Esophagus squamous epithelium (tissue), 4 donors: ENCODE measurements around the gene F3.

DNA sequence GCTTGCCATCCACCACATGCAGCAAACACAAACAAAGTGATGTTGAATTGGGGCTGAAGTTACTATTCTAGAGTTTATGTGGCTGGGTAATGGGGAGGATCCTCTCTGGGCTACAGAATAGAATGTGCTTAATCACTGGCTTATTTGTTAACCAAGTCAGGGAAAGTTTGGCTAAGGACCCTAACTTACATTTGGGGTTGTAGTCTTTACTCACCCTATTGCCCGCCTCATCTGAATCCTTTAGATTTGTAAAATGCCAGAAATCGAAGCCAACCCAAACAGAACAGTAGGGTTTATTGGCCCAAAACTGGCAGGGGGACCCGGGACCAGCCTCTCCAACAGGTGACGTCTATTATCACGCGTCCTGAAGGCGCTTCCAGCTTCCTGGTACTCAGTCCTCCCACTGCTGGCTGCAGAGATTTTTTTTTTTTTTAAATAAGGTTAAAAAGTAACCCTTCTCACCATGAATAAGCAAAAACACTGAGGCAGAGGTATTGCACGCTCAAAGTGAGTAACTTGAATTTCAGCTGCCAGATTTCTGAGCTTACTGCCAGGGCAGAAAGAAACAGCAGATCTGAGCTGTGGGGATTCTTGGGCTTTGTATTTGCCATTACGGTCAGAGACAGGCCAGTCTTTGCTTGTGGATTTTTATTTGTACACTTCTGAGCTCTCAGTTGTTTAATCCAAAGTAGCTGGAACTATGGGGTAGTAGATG lies 54.3 kb upstream of the GCLM start:
- PRO-cap = bidirectional peak, plus-strand start at position 474 of the sequence, minus-strand start at position 408 of the sequence
- RAMPAGE, long total RNA, 4 experiments = no peak in any of the 4 experiments

DNA sequence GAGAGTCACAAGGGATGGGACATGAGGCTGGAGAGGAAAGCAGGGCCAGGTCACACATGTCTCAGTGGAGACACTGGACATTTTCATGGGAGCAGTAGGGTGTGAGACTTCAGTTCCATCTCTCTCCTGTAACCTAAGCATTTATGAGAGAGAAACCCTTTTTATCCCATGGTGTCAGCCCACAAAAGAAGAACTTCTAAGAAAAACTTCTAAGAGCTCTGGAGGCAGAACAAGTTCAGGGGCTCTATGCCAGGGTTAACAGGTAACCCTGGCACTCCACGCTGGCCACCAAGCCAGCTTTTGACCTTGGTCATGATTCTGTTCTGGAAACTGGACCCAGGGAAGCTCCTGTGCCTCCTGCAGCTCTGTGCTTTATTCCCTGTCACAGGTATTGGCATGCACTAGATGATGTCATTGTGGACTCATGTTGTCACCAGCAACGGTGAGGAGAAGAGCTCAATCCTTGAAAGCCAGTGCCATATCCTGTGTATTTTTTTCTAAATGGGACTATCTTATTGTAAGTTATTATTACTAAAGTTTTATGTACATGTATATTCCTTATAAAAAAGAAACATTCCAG lies 56.6 kb upstream of the GCLM start:
- PRO-cap = unidirectional peak, minus-strand start at position 377 of the sequence
- RAMPAGE, long total RNA, 4 experiments = no peak in any of the 4 experiments

- PRO-cap = no peak
- RAMPAGE, long total RNA, 4 experiments = no peak in any of the 4 experiments
Observed at GRCh38 chr1:94017448-94017987, 103.4 kb downstream of the ABCA4 start.

GRCh38 chr1:94048204-94049226 lies 72.4 kb downstream of the ABCA4 start:
- PRO-cap = bidirectional peak, plus-strand start at chr1:94048696, minus-strand start at chr1:94048470
- RAMPAGE, long total RNA, 4 experiments = no peak in any of the 4 experiments

GRCh38 chr1:94209334-94209863 lies 28.0 kb downstream of the ARHGAP29 start:
- PRO-cap = no peak
- RAMPAGE, long total RNA, 4 experiments = no peak in any of the 4 experiments

GRCh38 chr1:94246339-94247054 lies 9.1 kb upstream of the ARHGAP29 start:
- PRO-cap = unidirectional peak, plus-strand start at chr1:94246657; unidirectional peak, plus-strand start at chr1:94246742; bidirectional peak, plus-strand start at chr1:94246962, minus-strand start at chr1:94246834
- RAMPAGE, long total RNA, 4 experiments = no peak in any of the 4 experiments

DNA sequence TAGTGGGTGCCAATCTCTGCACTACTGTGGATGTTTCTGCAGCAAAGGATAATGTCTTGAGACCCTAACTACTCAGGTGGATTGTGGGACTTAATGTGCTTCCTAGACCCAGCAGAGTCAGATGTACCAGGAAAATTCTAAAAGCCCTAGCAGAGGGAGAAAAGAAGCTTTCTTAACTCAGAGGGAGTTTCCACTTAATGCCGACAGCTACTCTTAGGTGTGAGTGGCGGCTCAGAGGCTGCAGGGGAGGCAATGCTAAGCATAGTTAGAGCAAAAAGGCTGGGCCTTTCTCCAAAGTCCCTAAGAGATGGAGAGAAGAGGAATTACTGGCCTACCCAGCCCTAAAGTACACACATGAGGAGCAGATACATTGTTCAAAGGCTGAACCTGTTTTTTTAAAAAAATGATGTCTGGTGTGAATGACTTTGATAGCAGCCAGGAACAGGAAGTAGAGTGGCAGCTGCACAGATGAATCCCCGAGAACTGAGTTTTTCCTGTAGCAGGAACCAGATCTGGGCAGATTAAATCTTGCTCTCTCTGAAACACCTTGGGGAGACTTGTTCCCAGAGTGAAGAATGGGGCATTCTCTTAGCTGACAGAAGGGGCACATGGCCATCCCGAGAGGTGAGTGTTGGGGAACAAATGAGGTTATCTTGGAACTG lies 33.4 kb upstream of the ABCD3 start:
- PRO-cap = no peak
- RAMPAGE, long total RNA, 4 experiments = no peak in any of the 4 experiments

DNA sequence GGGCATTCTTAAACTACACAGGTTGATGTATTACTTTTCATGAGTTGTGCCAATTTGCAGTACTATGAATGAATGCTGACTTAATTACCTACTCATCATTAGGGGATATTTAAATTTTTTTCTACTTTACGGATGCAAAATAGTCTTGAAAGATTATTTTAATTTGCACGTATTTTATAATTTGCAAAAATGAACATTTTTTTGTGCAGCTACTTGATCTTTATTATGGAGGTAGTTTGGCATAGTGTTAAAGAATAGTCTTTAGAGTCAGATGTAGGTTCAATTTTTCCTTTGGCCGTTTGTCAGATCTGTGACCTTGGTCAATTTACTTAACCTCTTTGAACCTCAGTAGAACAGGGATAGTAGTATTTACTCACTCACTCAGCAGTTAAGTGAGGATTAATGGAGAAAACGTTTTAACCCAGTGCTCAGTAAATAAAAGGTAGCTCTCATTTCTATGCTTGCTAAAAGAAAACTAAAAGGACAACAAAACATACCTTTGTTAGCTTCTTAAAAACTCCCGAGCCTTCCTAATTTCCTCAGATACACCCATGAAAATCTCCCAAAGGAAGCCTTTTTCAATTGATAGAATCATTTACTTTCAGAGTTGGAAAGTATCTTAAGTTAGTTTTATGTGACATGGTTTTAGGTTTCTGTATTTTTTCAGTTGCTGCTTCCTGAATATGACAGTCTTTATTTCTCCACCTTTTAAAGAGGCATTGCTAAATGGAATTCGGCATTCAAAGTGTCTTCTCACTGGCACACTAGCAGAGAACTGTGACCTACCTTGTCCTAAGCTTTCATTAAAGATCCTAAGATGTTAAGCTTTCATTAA lies 7.6 kb downstream of the ABCD3 start:
- PRO-cap = no peak
- RAMPAGE, long total RNA, 4 experiments = no peak in any of the 4 experiments

GRCh38 chr1:94532158-94532644 lies 9.4 kb downstream of the F3 start:
- PRO-cap = no peak
- RAMPAGE, long total RNA, 4 experiments = no peak in any of the 4 experiments

GRCh38 chr1:94541169-94542163 lies at the start of gene F3:
F3 (minus strand) TSS chr1:94541759.
- PRO-cap = bidirectional peak, plus-strand start at chr1:94541982, minus-strand start at chr1:94541816
- RAMPAGE, long total RNA, 4 experiments = start-site peak on the plus strand in 1 of 4 experiments, at chr1:94541969-94541991 at its widest, 16 reads per replicate; start-site peak on the minus strand in 4 of 4 experiments, at chr1:94541701-94541823 at its widest, 183 to 1,792 reads per replicate

GRCh38 chr1:94552049-94552773 lies 10.7 kb upstream of the F3 start:
- PRO-cap = bidirectional peak, plus-strand start at chr1:94552591, minus-strand start at chr1:94552481
- RAMPAGE, long total RNA, 4 experiments = no peak in any of the 4 experiments

- PRO-cap = unidirectional peak, plus-strand start at chr1:94793619
- RAMPAGE, long total RNA, 4 experiments = no peak in any of the 4 experiments
Observed at GRCh38 chr1:94792917-94793925, 26.9 kb upstream of the SLC44A3 start.

- PRO-cap = no peak
- RAMPAGE, long total RNA, 4 experiments = no peak in any of the 4 experiments
Observed at GRCh38 chr1:94803419-94804204, 16.5 kb upstream of the SLC44A3 start.

DNA sequence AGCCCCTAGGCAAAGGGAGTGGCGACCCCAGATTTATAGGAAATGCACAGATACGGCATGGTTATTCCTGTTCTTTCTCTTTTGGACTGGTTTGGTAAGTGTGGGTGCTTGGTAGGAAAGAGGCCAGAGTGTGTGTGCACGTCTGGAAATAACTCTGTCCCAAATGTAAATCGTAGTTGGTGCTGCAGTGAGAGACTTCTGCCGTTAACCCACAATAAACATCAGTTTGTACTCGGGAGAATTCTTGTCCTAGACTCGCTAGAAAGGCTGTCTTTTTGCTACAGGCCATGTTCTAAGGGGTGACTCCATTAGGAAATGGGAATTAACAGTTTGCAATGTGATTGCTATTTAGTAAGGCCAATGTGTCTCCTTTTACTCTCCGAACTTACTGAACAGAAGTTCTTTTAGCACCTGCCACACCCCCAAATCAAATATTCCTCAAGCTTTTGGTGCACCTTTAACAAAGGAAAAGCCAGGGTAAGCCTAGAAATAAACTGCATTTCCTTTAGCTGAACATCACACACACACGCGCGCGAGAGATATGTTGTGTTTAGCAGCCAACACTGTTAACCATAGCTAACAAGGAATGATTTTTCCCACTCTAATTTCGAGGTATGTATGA lies 917 bp downstream of the SLC44A3 start:
- PRO-cap = unidirectional peak, minus-strand start at position 88 of the sequence
- RAMPAGE, long total RNA, 4 experiments = no peak in any of the 4 experiments

DNA sequence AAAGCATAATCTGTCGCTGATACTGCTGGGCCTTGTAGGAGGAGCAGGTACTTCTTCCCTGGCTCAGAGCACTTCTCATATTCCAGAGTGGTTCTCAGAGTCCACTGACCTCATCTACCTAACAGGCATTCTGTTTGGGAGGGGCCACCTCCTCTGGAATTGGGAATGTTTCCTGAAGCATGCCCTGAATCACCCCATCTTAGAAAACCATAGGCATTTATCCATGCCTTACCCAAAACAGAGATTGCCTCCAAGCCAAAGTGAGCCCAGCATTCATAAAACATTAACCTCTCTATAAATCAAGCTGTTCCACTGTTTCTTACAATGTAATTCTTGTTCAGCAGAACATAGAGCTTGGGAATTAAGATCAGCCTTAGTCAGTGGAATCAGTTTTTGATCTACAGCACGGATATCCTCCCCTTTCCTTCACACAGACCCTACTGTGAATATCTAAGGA lies 35.2 kb downstream of the SLC44A3 start:
- PRO-cap = no peak
- RAMPAGE, long total RNA, 4 experiments = start-site peak on the minus strand in 1 of 4 experiments, centred at position 104 of the sequence, 6 reads per replicate

DNA sequence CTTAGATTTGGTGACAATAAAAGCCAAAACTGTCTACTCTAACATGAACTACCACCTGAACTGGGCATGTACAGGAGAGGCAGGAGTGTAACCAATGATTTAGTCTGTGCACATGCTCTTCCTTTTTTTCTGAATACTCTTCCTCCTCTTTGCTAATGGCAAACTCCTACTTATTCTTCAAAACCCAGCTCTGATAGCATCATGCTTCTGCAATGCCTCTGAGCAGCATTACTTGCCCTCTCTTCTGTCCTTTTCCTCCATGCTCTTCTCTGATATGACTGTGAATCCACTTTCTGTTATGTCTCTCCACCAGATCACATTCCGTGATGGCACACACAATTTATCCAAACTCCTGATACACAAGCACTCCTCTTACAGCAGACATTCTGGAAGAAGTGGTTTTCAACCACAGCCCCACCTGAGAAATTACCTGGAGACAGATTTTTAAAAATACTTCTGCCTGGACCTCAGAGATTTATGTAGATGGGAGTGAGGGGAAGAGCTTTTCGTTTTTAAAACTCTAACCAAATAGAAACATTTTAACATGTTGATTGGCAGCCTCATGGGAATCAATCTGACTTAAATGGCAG lies 31.3 kb downstream of the CNN3 start:
- PRO-cap = no peak
- RAMPAGE, long total RNA, 4 experiments = no peak in any of the 4 experiments

DNA sequence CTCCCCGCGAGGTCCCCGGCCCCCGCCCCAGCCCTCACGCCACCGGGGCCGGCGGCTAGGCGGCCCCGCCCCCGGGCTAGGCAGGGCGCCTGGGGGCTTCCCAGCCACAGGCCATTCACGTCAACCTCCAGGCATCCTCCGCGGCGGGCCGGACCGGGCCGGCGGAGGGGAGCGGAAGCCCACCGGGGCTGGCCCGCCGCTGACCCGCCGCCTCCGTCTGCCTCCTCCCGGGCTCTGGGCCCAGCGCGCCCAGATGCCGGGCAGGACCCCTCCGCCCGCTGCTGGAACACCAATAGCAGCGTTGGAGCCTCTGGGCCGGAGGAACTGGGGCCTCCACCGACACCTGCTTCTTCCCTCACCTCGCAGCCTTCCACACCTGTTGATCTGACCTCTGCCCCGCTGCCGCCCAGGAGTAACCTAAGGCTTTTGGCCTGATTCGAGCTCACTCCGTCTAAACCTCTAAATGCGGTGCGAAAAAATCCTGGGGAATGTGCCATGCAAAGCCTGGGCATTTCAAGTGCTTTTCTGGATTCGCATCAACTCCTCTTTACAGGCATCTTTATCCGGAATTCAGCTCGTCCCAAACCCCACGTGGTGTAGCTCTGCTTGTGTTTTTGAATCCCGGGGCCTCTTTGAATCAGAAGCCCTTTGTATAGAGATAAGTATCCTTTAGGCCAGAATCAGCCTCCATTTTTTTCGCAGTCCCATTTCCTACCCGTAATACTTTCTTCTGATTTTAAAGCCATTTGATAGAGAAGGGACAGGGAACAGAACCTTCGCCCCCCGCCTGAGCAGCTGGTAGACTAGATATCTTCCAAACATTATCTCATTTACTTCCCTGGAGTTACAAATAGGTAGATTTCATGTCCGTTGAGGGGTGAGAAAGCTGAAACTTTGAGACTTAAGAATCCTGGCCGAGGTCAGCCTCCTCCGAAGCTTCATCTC lies 645 bp upstream of the CNN3 start:
- PRO-cap = bidirectional peak, plus-strand start at position 114 of the sequence, minus-strand start outside the sequence; bidirectional peak, plus-strand start at position 252 of the sequence, minus-strand start at position 236 of the sequence
- RAMPAGE, long total RNA, 4 experiments = no peak in any of the 4 experiments

- PRO-cap = no peak
- RAMPAGE, long total RNA, 4 experiments = no peak in any of the 4 experiments
Observed at GRCh38 chr1:94973253-94973502, 46.3 kb upstream of the CNN3 start.

DNA sequence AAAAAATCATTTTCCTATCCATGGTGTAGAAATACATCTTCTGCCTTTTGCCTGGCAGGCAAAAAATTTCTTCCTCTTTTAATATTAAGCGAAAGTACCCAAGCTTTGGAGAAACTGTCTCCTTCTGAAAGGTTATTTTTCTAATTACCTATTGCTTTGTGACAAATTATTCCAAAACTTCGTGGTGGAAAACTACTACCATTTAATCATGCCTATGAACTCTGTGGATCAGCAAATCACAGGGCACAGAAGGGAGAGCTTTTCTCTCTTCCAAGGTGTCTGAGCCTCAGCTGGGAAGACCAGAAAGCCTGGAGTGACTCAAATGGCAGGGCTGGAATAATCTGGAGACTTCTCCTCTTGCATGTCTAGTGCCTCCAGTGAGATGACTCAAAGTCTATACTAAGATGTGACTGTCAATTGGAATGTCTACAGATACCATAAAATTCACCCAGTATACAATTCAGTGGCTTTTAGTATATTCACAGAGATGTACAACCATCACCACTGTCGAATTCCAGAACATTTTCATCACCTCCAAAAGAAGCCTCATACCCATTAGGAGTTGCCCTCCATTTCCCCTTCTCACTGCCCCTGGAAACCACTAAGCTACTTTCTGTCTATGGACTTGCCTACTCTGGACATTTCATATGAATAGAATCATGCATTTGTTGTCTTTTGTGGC lies 47.8 kb upstream of the CNN3 start:
- PRO-cap = no peak
- RAMPAGE, long total RNA, 4 experiments = no peak in any of the 4 experiments

DNA sequence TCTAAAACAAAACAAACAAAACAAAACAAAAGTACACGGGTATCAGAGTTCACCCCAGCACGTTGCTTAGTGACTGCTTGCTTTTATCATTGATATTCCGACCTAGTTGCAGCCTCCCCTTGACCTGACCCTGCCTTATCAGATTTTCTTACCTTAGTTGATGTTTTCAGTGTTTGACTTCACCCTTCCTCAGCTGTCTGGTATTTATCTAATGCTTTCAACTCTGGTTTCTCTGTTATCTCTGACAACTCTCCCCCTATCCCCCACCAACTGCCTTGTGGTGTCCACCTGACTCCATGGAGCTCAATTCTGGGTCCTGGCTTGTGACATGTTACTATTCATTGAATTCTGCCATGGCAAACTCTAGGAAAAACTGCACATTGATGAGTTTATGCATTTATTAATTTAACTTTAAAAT lies 5.2 kb downstream of the TLCD4 start:
- PRO-cap = no peak
- RAMPAGE, long total RNA, 4 experiments = no peak in any of the 4 experiments